Vagina (tissue), 1 donor: Measurements from ENCODE around the genes SLC35A5 and DRD3.

DNA sequence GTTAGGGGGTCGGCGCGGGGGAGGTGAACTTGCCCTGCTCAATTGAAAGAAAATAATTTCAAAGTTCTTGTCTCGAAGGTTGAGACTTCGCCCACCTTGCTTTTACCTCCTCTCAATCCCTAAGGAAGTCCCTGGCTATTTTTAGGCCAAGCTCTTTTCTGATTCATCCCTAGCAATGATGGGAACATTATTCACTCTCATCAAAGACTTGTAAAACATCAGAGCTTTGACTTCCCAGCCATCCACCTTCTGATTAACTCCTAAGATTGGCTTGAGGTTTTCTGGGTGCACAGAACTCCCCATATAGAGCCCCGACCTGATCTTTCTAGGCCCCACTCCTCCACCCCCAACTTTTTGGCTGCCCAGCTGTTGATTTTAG, 971 bp downstream of the C3orf52 start:
- PRO-cap = no peak
- RAMPAGE, long total RNA = no peak

GRCh38 chr3:112136688-112137446, 3.8 kb upstream of the GCSAM start:
- PRO-cap = no peak
- RAMPAGE, long total RNA = no peak

GRCh38 chr3:112408954-112409546, 76.1 kb downstream of the CD200 start:
- PRO-cap = no peak
- RAMPAGE, long total RNA = no peak

GRCh38 chr3:112419166-112419746, 80.0 kb downstream of the BTLA start:
- PRO-cap = no peak
- RAMPAGE, long total RNA = no peak

DNA sequence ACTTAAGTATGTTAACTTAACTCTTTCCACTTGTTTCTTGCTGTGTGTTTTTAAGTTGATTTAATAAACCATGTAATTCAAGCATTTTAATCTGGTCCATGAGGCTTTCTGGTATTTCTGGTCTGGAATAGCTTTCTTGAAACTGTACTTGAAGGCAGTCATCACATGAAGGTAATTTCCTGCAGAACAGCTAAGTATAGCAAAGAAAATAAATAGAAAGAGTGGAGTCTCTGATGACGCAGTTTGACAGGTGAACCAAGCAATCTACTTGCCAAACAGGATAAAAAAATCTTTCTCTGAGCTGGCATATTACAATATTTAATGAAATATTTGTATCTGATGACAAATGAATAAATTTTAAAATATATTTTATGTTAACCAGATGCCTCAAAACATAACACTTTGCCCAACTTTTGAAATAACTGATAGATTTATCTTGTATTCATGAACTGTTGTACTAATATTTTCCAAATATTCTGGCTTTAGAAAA, 74.8 kb downstream of the BTLA start:
- PRO-cap = no peak
- RAMPAGE, long total RNA = no peak

DNA sequence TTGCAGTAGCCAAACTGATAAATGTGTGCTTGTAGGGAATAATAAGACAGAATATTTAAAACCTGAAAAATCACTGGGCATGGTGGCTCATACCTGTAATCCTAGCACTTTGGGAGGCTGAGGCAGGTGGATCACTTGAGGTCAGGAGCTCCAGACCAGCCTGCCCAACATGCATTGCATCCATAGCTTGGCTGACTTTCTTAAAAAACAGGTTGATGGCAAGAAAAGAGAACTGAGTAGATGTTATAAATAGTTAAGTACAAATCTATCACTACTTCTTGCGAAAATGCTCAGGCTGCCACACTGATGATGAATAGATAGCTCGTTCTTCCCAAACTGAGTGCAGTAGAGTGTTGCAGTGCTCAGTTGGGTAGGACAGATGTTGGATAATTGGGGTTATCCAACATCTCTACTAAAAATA, 1.4 kb downstream of the BTLA start:
- PRO-cap = no peak
- RAMPAGE, long total RNA = no peak

DNA sequence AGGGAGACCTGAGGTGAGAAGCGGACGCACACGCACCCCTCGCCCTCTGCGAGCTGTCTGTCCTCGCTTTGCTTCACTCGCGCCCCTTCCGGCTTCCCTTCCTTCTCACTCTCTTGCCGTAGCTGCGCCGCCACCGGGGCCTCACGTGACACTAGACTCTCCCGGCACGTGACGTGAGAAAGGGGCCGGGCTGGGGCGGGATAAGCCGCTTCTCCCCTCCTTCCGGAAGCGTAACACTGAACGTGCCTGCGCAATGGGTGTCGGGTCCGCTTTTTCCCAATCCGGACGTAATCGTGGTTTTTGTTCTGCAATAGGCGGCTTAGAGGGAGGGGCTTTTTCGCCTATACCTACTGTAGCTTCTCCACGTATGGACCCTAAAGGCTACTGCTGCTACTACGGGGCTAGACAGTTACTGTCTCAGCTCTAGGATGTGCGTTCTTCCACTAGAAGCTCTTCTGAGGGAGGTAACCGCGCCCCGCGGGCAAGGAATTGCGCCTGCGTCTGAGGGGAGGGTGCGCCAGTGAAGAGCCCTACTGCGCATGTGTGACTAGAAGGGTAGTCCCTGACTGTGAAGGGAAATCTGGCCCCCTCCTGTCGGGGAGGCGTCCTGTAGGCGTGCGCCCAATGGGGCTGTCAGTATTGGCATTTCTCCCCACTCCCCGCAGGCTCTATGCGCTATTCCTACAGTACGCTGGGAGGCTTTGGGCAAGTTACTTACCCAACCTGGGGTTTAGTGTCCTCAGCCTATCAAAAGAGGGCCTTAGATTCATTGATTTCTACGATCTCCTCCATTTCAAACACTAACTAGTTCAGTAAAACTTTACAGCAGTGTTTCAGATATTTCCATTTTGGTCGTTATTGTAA, at the start of gene SLC35A5:
TSS of gene SLC35A5 (plus strand) at position 236 of the 864 bp plus-strand sequence.
- PRO-cap = bidirectional peak, plus-strand start at position 239 of the sequence, minus-strand start at position 99 of the sequence; bidirectional peak, plus-strand start at position 594 of the sequence, minus-strand start at position 457 of the sequence
- RAMPAGE, long total RNA = start-site peak on the plus strand centred at position 299 of the sequence, 32 bp wide, 20 reads

- PRO-cap = no peak
- RAMPAGE, long total RNA = no peak
Measured at GRCh38 chr3:112580481-112580998, 18.7 kb downstream of the SLC35A5 start.

- PRO-cap = no peak
- RAMPAGE, long total RNA = no peak
Measured at GRCh38 chr3:112639574-112640270, 1.2 kb downstream of the CCDC80 start.

DNA sequence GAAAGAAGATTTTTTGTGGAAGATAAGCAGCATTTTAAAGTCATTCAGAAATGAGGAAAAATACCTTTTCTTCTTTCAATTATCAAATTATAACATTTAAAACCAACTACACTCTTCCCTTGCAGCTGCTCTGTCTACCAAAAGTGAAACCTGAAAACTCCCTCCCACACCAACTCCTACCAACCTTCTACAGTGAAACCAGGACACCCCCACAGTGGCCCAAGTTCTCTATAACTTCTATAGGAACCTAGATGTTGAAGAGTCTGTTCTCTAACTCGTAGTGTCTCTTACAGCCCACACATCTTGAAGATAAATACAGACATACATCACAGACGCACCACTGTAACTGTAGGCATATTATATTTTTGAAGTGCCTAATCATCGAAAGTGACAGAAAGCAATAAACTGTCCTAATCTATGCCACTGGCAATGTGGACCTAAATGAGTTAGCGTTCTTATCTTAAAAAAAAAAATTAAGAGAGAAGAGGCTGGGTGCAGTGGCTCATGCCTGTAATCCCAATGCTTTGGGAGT, 1.2 kb downstream of the CD200R1 start:
- PRO-cap = no peak
- RAMPAGE, long total RNA = no peak

DNA sequence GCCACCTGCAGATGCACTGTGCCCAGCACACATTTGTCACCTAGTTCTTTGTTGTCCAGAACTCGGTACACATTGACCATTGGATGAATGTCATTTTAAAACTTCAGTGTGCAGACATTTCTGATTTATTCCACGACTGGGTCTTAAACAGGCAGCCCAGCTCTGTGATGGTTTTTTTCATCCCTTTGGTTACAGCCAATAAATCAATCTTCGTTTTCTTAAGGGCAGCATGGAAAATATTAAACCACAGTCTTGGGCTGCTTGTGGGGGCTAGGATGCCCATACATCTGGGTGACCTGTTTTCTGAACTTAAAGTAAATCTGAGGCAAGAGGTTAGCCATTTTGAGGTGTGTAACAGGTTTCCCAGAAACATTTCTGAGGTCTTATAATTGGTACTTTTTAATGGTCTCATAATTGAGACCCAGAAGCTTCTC, 1.9 kb downstream of the BOC start:
- PRO-cap = no peak
- RAMPAGE, long total RNA = no peak

DNA sequence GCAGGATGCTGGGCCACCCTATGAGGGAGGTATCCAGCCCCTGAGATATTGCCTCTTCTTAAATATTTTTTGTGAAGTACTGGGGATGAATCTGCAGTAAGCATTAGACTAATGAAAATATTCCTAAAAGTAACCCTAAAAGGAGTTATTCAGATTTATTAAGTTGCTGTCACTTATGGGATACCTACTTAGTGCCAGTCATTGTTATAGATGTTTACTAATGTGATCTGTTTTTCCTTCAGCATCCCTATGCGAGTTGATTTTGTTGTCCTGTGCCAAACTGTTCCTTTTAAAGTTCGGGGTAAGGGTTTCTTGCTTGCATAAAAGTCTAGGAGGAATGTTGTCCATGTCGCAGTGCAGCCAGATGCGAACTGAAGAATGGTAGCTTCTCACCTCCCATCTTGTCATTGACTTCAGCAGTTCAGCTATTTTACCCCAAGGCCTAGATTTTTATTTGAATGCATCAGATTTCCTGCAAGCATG, 21.3 kb downstream of the BOC start:
- PRO-cap = no peak
- RAMPAGE, long total RNA = start-site peak on the plus strand centred at position 211 of the sequence, 765 bp wide, 27 reads

- PRO-cap = no peak
- RAMPAGE, long total RNA = no peak
Measured at GRCh38 chr3:113366017-113366425, 75.3 kb downstream of the CFAP44 start.

- PRO-cap = no peak
- RAMPAGE, long total RNA = no peak
Measured at GRCh38 chr3:113498546-113499743, 16.0 kb downstream of the SPICE1 start.

DNA sequence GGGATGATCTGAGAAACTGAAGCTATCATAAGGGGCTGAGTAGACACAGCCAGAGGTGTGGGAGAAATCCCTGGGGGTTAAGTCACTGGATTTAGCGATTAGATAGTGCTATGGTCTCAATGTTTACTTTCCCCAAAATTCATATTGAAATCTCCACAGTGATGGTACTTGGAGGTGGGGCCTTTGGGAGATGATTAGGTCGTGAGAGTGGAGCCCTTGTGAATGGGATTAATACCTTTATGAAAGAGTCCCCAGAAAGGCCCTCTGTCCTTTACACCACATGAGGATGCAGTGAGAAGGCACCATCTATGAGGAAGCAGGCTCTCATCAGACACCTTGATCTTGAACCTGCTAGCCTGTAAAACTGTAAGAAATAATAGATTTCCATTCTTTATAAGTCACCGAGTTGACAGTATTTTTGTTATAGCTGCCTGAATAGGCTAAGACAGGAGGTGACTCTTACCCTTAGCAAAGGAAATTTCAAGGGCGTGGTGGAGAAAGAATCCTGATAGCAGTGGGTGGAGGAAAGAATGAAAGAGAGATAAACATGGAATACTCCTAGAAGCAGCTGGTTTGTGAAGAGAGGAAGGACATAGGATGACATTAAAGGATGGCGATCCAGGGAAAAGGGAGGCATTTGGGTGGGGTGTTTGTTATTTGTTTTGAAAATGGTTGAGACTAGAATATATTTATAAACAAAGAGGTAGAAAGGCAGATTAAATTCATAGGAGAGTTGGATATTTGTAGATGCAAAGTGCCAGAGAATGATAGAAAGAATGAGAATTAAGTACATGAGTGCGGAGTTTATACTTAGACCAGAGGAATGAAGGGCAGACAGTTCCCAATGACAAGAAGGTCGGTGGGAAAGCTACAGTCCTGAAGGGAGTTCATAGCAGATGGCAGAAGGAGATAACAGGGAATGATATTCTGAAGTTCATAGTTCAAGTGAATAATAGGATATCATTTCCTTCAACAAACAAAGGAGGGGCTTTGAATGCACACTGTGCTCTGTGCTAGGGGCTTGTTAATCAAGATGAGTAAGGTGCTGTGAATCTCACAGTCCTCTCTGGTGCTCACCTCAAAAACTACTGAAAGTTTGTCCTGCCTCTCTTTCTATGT, 41.4 kb downstream of the SIDT1 start:
- PRO-cap = no peak
- RAMPAGE, long total RNA = no peak

- PRO-cap = no peak
- RAMPAGE, long total RNA = no peak
Measured at GRCh38 chr3:113660159-113661654, 35.7 kb downstream of the USF3 start.

DNA sequence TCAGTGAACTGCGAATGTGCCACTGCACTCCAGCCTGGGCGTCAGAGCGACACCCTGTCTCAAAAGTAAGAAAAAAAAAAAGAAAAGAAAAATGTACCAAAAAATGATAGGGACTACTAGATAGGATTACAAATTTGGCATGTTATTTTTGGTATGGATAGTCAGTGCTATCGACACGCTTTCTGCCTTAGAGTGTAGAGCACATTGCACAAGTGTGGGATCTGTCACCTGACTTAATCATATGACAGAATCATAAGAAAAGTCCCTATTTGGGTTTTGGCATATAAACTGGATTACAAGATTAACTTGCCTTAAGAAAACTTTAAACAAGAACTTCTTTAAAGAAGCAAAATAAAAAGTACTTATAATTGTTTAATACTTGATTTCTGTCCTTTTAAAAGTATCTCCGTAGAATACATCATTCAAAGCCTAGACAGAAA, 7.7 kb downstream of the ATP6V1A start:
- PRO-cap = no peak
- RAMPAGE, long total RNA = no peak

DNA sequence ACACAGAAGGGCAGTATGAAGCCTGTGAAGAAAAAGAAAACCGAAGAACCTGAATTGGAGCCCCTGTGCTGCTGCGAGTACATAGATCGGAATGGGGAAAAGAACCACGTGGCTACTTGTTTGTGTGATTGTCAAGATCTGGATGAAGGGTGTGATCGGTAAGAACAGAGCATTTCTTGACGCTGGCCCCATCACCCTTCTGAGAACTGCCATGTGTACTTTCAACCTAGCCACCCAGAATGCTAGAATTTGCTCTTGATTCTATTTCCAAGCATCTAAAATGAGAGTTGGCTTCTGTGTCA, 944 bp downstream of the ZDHHC23 start:
- PRO-cap = no peak
- RAMPAGE, long total RNA = no peak

GRCh38 chr3:114178647-114179157, at the start of gene DRD3:
TSS of gene DRD3 (minus strand) at chr3:114179052.
- PRO-cap = no peak
- RAMPAGE, long total RNA = no peak

DNA sequence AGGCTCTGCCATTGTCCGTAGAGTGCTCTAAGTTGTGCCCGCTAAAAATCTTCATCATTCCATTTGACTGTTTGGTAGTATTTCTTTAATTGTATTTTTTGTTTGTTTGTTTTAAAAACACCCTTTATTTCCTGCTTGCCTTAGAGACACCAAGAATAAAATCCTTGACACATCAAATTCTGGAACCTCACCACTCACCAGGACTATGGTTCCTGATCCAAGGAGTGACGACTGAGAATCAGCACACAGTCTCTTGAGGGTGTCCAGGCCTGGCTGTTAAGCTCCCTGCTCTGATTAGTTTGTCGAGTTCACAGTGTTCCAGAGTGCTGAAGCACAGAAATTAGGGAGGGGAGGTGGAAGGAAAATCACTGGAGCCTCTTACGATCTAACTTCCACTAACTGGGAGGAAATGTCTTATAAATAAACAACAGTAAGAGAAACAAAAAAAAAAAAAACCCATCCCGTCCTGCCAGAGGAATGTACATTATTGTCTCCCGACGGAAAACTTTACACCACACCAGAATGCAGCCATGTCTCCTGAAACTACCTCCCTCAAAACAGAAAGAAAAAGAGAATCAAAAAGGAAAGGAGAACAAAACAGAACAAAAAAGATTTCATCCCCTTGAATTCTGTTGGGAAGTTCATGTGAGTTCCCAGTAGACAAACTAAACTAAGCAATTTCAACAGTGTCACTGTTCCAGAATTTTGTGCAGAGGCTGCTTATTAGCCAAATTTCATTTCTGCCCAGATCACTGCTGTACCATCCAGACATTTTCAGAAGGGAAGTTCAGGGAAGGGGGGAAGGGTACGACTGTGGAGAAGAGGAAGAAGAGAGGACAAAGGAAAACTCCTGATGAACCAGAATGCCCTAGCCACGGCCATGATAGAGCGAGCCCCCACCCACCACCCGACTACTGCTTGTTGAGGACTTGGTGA, 330.4 kb downstream of the TIGIT start:
- PRO-cap = bidirectional peak, plus-strand start at position 244 of the sequence, minus-strand start at position 229 of the sequence; bidirectional peak, plus-strand start at position 305 of the sequence, minus-strand start at position 292 of the sequence
- RAMPAGE, long total RNA = no peak